Rectum (tissue), 1 donor: ENCODE measurements around the genes POTEB3, OR4N4C and GABRB3.

DNA sequence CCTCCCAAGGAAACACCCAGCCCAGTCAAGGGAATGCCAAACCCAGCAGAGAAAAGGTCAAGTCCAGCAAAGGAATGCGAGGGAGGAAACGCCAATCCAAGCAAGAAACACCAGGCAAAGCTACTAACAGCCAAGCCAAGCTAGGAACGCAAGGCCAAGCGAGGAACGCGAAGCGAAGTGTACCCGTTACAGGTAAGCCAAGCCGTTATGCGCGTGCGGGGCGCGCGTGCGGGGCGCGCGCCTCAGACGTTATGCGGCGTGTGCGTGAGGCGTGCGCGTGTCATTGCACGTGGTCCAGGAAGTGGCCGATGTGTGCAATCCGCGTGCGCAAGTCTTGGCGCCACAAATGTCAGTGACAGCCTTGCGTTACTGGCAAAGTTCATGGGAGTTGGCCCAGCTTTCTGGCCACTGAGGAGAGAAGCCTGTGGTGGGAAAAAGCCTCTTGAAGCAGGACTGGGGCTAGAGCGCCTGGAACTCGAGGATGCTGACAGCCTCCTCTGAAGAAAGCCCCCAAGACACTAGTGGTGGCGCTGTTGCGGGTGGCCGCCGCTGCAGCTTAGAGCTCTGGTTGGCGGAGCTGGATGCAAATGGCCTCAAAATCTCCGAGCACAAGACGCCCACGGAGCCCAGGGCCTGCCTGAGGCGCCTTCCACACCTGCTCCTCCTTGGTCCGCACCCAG is at the start of gene POTEB3:
Gene POTEB3 (minus strand): TSS at position 242 of the 680 bp plus-strand sequence.
- PRO-cap: no peak

DNA sequence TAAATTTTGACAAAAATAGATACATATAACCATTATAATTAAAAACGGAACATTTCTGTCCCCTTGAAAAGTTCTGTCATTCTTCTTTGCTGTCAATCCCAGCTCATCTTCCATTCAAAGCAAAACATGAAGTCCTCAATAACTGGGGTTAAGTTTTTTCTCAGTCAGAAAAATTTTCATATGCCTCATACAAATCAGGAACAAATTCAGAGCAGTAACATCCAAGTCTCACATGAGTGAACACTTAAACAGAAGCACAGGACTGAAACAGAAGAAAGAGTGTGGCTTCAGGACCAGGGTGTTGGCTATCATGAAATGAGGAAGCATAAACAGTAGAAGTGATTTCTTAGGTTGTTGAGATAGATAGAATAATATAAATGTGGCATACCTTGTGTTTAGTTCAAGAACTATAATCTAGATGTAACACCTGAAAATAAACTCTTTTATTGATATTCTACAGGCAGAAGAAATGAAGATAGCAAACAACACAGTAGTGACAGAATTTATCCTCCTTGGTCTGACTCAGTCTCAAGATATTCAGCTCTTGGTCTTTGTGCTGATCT is at the start of gene OR4N4C:
Gene OR4N4C (plus strand): TSS at position 379 of the 563 bp plus-strand sequence.
- PRO-cap: no peak

GRCh38 chr15:22239075-22240037 is 145.0 kb downstream of the OR4N4 start:
- PRO-cap: no peak

DNA sequence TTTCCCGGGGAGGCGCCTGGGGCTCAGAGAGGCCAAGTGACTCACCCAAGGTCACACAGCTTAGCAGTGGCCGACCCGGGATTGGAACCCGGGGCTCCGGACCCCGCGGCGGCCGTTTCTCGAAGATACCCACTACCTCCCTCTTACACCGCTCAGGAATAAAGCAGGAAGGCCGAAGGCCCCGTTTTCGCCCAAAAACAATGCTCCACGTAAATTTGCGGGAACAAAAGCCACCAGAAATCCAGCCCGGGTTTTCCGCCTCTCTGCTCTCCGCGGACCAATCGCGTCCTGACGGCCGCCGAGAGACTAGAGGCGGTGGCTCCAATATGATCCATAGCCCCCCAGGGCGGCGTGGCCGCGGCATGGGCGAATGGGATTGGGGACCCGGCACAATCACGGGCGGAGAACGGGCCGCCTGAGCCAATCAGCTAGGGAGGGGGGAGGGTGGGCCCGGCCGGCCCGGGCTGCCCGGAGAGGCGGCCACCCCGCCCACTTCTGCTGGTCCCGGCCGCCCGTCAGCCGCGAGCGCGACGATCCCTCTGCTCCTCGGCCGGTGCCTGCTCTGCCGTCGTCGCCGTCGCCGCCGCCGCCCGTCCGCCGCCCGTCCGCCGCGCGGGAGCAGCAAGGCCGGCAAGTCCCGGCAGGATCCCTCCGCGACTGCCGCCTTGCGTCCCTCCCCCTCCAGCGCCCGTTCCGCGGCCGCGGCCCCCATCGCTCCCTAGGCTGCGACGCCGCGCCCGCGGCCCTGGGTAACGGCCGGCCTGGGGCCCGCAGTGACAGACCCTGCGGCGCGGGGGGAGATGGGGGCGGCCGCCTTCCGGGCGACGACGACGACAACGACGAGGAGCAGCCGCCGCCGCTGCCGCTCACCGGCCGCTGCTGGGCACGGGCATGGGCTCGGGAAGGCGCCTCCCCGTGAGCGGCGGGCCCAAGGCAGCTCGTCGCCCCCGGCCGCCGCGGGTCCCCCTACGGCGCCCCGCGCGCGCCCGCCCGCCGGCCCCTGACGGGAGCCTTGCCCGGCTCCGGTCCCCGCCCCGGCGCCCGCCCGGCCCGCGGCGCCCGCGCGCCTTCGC is 163.2 kb downstream of the OR4N4 start:
- PRO-cap: bidirectional peak, plus-strand start at position 522 of the sequence, minus-strand start at position 607 of the sequence

DNA sequence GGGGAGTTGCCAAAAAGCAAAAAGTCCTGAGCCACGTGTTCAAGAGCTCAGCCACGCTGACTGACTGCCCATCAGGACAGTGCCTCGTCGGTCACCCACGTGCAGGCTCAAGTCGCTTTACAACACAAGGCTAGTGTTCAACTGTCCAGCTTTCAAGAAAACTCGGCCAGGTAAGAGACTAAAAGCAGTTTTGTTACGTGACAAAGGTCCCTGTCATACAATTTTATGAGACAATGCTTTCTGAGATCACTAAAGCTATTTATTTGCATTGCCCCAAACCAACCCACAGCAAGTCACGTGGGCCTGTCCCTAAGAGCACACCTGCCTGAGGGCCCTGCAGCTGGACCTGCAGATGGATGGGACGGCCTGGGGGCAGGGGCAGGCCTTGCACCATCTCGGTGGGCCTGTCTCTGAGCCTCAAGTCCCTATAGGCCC is 42.7 kb downstream of the NIPA2 start:
- PRO-cap: bidirectional peak, plus-strand start at position 351 of the sequence, minus-strand start at position 164 of the sequence

DNA sequence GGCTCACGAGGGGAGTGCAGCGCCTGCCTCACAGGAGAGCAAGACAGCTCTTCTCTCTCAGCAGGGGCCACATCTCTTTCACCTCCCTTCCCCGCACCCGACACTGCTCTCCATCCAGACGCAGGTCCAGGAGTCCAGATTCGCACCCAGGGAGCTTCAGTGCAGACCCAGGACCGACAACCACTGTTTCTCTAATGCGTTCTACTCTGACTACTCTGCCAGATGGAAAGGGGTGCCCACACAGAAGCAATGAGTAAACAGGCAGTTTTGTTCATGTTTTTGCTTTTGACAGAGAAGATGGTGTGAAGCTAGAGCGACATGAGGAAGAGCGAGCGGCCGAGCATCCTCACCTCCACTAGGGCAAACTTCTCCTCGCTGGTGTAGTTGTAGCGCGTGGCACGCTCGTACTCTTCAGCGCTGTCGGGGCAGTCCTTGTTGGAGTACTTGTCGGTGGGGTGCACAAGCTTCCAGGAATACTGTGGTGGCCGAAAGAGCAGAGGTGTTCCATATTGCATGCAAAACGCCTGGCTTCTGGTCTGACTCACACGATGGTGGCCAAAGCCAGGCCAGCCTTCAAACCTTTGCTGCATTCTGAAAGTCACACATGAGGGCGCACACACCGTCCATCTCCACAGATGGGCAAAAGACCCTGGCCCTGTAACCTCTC is 54.4 kb downstream of the CYFIP1 start:
- PRO-cap: no peak

GRCh38 chr15:23303334-23303586 is 30.7 kb downstream of the GOLGA6L26 start:
- PRO-cap: no peak

DNA sequence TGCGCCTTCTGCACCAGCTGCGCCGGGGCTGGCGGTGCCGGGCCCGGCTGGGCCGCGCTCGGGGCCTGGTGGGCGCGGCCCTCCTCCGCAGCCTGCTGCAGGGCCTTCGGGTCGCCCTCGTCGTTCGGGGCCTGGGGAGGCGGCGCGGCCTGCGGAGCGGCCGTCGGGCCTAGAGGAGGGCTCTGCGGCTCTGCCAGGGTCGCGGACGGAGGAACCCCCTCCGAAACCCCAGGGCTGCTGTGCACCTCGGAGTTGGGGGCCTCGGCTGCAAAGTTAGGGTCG is 254 bp downstream of the NDN start:
- PRO-cap: no peak

GRCh38 chr15:23797375-23798186 is 110.5 kb upstream of the NDN start:
- PRO-cap: no peak

- PRO-cap: no peak
Measured at GRCh38 chr15:24857630-24858369, 97.0 kb upstream of the SNRPN start.

GRCh38 chr15:25515965-25516188 is 77.1 kb upstream of the UBE3A start:
- PRO-cap: no peak

GRCh38 chr15:25788261-25788464 is 75.0 kb downstream of the ATP10A start:
- PRO-cap: unidirectional peak, plus-strand start at chr15:25788353

GRCh38 chr15:26772954-26774001 is at the start of gene GABRB3:
Gene GABRB3, minus strand, starts transcription at chr15:26773066.
- PRO-cap: bidirectional peak, plus-strand start at chr15:26773108, minus-strand start at chr15:26773060

GRCh38 chr15:27054387-27054923 is 83.5 kb downstream of the GABRG3 start:
- PRO-cap: no peak

DNA sequence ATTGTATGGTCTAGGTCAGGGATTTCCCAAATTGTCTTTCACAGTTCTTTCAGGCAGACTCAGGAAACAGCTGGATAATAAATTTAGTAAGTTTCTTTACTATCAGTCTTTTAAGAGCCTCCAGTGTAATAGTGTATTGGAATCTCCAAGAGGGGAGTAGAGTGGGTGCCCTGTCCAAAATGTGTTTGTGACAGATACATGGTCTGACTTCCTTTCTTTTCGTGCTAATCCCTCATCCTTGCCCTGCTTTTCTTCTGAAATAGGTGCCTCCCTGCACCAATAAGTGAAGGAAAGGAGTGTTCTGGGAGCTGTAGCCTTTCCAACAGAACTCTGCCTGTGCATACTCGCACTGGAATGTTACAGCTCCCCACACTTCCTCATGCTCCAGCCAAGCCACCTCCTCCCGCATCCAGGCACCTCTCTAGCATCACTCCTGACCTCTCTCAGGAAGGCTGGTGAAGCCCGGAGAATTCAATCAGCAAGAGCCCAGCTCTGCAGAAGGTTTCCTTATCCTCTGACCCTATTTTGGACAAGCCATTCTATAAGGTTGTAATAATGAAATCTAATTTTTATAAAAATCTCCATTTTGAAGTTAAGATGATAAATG is 478.0 kb downstream of the GABRG3 start:
- PRO-cap: no peak

GRCh38 chr15:28098738-28099215 is 338 bp downstream of the OCA2 start:
- PRO-cap: no peak

GRCh38 chr15:28106220-28106599 is 7.1 kb upstream of the OCA2 start:
- PRO-cap: no peak

DNA sequence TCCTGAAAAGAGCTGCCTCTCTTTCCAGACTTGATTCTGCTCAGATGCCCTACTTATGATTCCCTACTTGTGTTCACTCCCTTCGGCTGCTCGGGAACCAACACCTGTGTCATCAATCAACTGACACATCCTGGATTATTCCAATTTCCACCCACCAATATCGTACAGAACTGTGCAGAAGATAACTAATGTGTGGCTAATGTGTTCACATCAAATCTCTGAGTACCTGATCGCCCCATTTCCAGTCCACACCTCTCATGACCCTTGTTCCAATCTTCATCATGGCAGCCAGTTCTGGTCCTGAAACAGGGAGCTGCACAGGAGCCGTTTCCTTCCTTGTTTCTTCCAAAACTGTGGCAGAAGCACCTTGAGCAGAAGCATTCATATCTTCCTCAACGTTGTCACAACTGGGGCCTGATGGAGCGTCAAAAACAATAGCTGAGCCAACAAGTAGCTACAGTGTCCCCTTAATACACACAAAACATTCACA is 100.1 kb downstream of the HERC2 start:
- PRO-cap: no peak

DNA sequence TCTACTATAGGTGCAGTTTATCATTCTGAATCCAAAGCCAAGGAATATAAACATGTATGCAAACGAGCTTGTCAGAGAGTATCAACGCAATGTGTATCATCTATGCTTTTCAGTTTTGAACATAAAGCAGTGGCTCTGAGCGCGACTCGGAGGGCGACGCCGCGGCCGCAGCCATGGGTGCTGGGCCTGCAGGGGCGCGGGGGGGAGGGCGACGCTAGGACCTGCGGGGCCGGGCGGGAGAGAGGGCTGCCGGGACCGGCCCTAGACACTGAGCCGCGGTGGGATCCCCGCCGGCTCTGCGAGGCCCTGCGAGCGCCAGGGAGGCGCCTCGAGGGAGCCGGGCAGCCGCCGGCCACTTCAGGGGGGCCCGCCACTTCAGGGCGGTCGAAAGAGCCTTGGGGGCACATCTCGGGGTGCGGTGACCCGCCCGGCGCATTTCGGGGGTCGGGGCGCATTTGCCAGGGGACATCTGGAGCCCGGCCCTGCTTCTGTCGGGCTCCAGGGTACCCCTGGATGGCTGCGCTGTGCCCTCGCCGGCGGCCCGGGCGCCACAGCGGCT is 59.8 kb downstream of the GOLGA6L7 start:
- PRO-cap: unidirectional peak, plus-strand start at position 217 of the sequence

GRCh38 chr15:28992944-28993969 is 107.5 kb downstream of the APBA2 start:
- PRO-cap: no peak